A375 (cell line): Measurements from ENCODE around the genes COPS3 and RAI1.

GRCh38 chr17:17184822-17185542 is 21.2 kb downstream of the PLD6 start:
- RAMPAGE, long total RNA = no peak

- RAMPAGE, long total RNA = no peak
Measured at GRCh38 chr17:17215179-17215561, 9.0 kb upstream of the PLD6 start.

DNA sequence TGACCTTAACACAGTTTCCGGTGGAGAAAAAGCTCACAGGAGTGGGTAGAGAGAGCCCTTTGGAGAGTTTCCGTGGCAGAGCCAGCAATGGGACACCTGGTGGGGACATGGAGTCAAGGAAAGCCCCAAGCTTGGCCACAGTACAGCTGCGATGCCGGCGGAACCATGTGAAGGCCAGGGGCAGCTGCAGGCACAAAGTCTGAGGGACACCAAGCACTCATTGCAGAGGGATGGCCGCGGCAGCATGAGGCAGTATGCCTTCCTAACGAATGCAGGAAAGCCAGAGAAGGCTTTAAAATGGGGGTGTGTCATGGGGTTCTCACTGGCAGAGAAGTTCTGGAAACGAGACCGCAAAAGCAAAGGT is 7.3 kb downstream of the FLCN start:
- RAMPAGE, long total RNA = no peak

GRCh38 chr17:17281091-17281827 is at the start of gene COPS3:
TSS of gene COPS3 (minus strand) at chr17:17281246.
- RAMPAGE, long total RNA = start-site peak on the minus strand at chr17:17281196-17281306, 254 and 146 reads in 2 replicates

GRCh38 chr17:17303450-17304300 is 502 bp downstream of the NT5M start:
- RAMPAGE, long total RNA = no peak

- RAMPAGE, long total RNA = no peak
Measured at GRCh38 chr17:17447224-17447894, 29.4 kb upstream of the MED9 start.

DNA sequence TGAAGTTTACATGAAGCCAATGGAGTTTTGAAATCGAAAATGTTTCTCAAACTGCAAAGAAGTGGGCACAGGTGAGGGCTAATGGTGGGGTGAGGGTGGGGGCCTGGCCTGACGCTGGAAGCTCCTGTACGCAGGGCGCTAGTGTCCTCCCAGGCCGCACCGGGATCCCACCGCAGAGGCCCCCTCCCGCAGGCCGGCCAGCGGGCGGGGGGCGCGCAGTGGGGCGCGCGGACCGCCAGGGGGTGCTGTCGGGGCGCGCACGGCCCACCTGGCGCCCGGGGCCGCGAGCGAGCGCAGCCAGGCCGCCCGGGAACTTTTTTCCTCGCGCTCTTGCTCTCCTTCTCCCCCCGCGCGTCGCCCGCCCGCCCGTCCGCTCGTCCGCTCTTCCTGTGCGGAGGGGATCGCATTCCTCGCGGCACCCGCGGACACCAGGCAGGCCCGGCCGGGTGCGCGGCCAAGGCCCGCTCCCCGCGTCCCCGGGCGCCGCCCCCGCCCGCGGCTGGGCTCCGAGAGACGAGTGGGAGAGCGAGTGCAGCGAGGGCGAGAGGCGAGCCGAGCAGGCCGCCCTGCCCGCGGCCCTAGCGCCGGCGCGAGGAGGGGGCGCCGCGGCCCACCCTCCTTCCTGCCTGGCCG is at the start of gene RAI1:
Gene RAI1, plus strand, starts transcription at position 404 of the 633 bp plus-strand sequence.
- RAMPAGE, long total RNA = no peak

- RAMPAGE, long total RNA = no peak
Measured at GRCh38 chr17:17684778-17685823, 3.8 kb downstream of the RAI1 start.

DNA sequence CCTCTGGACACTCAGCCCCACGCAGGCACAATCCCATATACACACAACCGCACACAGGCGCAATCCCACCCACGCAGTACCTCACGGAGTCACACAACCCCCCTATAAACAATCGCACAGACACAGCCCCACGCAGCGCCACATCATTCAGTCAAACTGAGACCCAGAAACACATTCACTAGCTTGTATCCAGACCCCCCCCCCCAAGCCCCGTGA is 41.8 kb downstream of the RAI1 start:
- RAMPAGE, long total RNA = no peak

GRCh38 chr17:17740726-17741313 is 59.6 kb downstream of the RAI1 start:
- RAMPAGE, long total RNA = no peak

DNA sequence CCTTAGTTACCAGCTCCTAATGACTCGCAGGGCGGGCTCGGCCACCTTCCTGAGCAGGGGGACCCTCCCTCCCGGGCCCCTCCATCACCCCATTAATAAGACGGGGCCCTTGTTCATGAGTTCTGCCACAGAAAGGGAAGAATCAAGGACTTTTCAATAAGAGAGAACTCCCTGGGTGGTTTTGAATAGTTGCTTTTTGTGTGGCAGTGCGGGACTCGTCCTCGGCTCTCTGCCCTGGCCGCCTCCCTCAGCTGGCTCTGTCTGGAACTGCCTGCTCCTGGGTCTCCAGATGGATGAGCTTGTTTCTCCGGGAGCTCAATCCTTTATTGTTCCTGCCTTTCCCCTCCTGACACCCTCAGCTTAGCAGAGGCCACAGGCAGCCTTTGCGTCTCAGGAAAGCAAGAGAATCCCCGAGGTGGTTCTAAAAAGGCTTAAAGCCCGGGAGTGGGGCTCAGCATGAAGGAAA is 60.1 kb downstream of the RAI1 start:
- RAMPAGE, long total RNA = no peak

DNA sequence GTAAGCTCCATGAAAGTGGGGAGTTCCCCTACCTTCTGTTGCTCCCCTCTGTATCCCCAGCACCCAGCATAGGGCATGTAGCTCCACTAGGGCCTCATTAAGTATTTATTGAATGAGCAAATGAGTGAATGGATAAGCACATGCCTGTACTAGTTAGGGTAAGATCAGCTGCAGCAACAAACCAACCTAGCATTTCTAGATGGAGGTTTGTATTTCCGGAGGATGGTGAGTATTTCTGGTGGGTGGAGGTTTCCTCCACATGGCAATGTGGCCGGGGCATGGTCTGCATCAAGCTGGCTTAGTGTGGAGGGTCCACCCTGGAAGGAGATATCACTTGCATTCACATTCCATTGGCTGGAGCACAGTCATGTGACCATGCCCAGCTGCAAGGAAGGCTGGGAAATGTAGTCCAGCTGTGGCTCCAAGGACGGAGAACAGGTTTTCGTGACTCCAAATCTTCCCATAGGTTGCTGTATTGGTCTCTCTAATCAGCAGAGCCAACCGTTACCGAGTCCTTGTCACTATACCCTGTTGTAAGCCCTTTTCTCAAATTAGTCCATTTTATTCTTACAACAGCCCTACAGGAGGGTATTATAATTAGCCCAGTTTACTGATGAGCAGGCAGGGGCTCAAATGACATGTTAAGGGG is 68.6 kb downstream of the RAI1 start:
- RAMPAGE, long total RNA = no peak

DNA sequence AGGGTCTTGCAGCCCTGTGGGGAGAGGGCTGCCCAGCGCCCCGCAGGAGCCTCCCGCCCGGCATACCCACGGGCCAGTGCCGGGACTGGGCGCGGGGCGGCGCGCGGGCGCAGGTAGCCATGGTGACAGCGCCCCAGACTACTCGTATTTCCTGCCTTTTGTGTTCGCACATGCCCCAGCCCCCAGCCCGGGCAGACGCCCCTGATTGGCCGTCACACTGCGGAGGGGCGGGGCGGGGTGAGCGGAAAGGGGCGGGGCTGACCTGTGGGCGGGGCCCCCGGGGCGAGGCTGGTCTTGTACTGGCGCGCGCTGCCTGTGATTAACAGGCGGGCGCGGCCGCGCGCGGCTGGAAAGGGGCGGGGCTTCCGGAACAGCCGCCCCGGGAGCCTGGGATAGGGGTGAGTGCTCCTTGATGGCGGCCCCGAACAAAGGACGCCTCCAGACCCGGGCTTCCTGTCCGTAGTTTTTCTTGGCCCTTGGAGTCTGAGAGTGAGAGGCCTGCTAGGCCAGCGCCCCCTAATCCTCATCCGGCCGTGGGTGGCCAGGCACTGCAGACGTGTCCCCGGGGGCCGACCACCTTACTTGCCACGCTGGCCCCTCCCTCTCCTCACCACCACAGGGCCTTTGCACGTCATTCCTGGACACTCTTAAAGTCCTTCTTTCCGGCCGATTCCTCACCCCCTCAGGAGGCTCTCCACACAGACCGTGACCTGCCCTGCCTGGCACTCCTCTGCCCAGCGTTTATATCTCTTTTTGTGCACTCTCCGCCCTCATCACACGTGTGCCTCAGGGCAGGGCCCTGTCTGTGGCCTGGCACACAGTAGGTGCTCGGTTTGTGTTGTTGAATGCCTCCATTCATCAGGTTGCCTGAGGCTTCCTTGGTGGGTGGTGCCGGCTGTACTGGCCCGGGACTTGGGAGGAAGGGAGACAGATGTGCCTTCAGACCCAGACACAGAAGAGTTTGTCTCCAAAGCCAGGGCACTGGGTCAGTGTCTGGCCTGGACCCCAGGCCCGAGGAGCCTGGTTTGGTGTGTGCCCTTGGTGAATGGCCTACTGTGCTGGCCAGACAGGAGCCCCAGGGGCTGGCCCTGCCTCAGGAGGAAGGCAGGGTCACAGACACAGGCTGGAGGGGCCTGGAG is 71.2 kb downstream of the RAI1 start:
- RAMPAGE, long total RNA = no peak

DNA sequence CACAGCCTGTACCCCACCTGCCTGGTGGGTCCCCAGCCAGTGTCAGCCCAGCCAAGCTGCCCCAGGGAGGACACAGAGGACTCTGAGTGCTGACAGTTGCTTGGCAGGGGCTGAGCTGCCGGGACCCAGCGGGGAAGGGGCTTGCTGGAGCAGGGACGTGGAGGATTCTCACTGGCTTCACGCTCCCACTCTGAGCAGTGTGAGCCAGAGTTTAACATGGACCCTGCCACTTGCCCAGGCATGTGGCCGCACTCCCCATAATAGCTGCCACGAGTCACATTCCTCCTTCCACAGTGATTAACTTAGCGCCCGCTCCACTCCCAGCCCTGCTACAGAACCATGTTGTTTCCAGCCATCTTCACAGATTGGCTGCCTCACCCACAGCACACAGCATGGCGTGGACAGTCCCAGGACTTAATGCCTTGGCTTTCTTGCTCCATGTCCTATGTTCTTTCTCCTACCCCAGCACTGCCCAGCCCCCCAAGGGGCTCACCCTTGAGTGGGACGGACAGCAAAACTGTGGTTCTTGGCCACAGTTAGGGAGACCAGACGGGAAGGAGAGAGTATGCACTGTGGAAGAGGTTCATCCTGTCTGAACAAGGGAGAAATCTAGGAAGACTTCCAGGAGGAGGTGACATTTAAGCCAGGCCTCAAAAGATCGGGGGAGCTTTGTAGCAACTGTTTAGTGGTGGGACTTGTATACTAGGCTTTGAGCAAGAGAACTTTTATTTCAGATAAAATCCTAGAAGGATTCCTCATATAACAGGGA is 31.0 kb downstream of the SREBF1 start:
- RAMPAGE, long total RNA = no peak

DNA sequence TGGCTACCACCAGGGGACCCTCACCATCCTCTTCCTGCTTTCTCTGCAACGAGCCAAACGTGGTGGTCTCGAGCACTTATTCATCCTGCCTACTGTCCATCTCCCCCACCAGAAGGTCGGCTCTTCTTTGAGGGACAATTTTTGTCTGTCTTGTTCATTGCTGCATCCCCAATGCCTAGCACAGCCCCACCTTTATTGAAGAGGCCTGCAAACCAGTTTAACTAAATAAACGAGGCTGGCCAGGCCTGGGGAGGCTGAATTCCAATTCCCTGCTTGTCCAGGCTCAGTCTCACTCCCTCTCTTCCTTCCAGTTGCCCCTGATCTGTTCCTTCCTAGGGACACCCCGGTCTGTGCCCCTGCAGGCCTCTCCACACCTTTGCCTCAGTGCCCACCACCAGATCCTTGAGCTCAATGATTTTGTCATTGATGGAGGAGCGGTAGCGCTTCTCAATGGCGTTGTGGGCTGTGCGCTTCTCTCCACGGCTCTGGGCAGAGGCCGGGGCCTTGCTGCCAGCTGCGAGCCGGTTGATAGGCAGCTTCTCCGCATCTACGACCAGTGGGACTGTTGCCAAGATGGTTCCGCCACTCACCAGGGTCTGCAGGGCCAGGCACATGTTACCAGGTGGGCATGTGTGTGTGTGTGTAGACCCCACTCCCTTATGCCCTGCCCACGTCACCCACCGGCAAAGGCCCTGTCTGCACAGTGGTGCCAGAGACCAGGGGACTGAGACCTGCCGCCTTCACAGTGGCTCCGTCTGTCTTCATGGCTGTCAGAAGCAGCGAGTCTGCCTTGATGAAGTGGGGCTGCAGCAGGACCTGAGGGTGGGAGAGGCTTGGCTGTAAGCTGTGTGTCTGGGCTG is 17.9 kb downstream of the SREBF1 start:
- RAMPAGE, long total RNA = no peak

DNA sequence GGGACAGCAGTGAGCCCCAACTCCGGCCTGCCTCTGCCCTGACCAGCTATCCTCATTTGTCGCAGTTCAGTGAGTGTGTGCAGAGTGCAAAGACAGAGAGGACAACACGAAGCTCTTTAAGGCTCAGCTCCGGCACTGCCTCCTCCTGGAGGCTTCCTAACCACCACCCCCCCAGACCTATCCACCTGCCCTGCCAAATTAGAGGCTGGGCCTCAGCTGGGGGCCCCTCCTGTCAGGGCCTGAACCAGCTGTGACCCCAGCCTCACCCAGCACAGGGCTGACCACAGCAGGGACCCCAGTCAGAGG is 9.0 kb downstream of the SREBF1 start:
- RAMPAGE, long total RNA = no peak

DNA sequence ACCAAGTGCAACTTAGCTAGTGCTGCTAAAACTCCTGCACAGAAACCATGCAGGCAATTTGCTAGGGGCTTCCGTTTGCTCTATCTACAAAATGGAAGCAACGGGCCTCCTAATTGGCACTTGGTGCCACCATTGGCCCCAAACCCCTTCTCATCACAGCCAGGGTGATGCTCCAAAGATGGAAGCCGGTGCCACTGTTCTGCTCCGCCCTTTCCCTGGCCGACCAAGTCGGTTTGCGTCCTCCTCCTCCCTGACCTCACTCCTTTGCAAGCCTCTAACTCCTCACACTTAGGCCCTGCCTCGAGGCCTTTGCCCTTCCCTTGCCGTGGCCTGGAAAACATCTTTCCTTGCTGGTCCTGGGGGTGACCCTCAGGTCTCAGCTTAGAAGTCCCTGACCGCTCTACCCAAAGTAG is 1.2 kb downstream of the SREBF1 start:
- RAMPAGE, long total RNA = no peak

DNA sequence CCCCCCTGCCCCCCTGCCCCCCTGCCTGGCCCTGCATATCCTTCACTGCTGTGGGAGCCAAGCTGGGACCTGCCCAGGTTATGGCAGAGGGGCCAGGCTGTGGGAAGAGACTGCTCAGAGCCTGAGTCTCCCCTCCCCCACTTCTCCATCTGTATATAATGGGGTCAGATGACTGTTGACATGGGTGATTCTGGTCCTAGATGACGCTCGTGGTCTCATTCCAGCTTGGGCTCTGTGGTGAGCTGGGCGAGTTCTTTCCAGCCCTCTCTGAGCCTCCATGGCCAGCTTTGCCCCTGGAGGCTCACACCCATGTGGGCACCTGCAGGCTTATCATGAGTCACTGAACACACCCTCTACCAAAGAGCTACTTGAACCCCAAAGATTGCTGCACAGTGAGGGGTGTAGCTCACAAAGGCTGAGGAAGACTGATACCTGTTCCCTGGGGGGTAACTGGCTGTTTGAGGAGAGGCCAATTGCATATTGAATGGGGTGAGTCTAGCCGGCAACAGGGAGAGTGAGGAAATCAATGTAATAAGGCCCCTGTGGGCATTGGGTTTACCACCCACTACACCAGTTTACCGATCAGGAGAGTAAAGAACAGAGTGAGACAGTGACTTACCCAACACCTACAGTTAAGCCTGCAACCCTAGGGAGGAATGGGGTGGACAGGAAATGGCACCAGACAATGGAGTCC is 4.1 kb upstream of the SREBF1 start:
- RAMPAGE, long total RNA = no peak

DNA sequence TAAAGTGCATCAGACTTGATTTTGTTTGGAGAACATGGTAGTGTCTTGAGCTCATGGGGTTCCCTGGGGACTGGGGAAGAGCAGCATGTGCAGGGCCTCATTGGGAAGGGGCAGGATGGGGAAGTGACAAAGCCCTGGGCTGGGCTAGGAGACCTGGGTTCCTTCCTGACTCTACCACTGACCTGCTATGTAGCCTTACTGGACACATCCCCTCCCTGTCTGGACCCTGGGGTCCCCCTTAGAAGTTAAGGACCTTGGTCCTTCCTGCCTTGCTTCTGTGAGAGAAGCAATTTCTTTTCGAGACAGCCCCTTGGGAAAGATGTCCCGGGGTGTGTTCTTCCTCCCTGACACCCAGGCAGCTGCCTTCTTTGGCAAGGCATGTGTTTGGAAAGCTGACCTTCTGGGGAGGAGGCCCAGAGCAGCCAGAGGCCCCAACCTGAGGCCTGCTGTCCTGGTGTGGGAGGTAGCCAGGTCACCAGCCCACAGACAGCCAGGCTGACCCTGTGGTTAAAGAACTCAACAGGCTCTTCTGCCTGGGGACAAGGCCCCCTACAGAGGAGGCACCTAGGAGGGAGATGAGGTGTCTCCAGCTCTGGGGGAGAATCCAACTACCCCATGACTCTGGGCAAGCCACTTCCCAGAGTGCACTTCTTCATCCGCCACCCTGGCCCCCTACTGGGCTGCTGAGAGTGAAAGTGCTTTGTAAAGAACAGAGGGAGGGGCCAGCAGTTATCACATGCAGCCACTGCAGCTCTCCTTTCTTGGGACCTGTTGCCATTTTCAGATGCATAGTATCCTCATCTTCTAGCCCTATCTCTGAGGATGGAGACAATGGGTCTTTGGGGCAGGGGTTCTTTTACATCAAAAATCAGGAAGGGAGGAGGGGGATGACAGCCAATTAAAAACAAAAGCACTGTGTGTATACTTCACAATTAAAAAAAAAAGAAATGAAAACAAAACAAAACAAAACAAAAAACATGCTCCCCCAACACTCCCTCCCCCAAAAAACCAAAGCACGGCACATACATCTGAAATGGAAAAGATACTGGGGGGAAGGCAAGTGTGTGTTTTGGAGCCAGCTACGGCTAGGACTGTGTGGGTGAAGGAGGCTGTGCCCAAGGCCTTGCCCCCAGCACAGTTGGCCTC is 13.1 kb upstream of the SREBF1 start:
- RAMPAGE, long total RNA = no peak

GRCh38 chr17:17928226-17928641 is 44.0 kb downstream of the TOM1L2 start:
- RAMPAGE, long total RNA = no peak